OVCAR3 (cell line): ENCODE measurements around a stretch of chr2.

- RRBS = 4% methylated on average over 58 of the region's 122 CpGs
Observed at GRCh38 chr2:5691144-5692317, 653 bp upstream of the SOX11 start.

GRCh38 chr2:5726282-5726654, 34.1 kb downstream of the SOX11 start:
- RRBS = no CpG with 5 or more reads among the region's 5 CpGs

DNA sequence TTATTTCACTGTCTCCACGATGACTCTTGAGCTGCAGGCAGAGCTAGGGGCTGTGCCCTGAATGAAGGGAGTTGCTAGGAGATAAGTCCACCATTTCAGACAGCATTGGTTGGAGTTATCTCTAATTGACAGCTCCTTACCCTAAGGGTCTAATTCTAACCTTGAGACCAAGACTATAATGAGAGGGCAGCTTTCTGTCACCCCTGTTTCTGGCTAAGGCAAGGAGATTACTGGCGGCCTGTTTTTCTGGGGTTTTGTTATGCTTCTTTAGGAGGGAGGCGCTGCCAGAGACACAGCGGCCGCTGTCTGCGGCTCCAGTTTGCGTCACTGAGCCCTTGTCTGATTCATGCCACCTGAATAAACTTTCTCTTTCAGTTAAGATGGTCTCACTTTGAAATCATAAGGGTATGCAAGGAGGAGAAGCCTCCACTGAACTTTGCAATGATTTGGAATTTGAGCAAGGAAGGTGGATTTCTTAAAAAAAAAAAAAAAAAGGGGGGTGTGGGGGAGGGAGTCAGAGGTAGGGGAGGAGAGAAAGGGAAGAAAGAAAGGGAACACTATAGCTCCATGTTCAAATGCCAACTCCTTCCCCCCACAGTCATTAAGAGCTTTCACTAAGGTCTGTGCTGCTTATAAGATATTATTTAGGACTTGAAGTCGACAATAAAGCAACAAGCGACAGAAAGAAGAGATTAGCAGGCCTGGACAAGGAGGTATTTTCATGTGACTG, 381.6 kb downstream of the SOX11 start:
- RRBS = no CpG with 5 or more reads among the region's 9 CpGs

- RRBS = no CpG with 5 or more reads among the region's 7 CpGs
Observed at GRCh38 chr2:6886979-6887210, 9.3 kb downstream of the RSAD2 start.

DNA sequence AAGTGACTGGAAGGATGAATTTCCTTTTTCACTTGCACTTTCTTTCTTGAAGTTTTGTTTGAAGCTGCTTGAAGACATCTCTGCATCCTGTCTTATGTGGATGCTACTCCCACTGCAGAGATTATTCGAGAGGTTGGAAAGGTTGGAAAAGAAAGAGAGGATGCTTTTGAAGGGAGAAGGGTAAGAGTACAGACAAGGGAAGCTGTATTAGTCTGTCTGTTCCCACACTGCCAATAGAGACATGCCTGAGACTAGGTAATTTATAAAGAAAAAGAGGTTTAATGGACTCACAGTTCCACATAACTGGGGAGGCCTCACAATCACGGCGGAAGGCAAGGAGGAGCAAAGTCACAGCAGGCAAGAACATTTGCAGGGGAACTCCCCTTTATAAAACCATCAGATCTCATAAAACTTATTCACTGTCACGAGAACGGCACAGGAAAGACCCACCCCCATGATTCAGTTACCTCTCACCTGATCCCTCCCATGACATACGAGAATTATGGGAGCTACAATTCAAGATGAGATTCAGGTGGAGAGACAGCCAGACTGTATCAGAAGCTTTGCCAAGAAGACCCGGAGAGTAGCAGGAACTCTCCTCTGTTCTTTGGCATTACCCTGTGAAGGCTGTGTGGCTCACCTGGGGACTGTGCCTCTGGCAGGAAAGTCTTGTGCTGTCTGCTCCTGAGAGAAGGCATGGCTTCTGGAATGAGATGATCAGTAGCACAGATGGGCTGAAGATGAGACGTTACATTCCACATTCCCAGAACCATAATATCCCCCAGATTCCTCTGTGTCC, 3.5 kb upstream of the RNF144A start:
- RRBS = no CpG with 5 or more reads among the region's 8 CpGs

GRCh38 chr2:6957768-6958446, 40.7 kb downstream of the RNF144A start:
- RRBS = 95% methylated on average over 3 of the region's 13 CpGs

DNA sequence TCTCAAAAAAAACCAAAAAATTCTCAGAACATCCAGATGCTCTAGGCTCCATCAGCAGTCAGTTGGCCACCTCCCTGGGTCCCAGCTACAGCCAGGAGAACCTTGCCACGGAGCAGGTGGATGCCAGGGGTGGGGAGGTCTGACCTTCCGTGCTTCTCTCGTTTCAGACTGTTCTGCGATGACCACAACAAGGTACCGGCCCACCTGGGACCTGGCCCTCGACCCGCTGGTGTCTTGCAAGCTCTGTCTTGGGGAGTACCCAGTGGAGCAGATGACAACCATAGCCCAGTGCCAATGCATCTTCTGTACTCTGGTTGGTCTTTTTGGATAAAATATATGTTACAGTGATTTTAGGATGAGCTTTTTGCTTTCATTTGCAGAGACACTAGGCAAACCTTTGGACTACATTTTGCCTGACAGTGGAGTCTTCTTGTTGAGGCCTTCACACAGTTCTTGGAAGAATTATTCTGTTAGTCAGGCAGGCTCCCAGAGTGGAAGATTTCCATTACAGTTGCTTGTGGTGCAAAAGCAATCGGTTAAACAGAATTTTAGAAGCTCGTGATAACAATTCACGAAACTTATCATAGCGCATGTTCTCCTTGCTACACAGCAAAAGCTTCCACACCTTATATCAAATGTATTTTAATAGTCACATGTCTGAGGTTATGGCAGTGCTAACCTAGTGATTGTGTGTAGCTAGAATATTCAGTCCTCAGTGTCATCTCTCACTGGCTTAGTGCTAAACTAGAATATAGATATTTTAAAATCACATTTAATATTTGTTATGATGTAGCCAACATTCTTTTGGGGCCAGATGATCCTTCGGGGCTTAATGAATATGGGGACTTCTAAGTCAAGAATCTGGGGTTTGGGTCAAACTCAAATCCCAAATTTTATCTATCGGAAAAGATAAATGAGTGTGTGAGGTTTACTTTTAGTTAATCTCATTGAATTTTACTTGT, 79.8 kb downstream of the RNF144A start:
- RRBS = no CpG with 5 or more reads among the region's 13 CpGs

DNA sequence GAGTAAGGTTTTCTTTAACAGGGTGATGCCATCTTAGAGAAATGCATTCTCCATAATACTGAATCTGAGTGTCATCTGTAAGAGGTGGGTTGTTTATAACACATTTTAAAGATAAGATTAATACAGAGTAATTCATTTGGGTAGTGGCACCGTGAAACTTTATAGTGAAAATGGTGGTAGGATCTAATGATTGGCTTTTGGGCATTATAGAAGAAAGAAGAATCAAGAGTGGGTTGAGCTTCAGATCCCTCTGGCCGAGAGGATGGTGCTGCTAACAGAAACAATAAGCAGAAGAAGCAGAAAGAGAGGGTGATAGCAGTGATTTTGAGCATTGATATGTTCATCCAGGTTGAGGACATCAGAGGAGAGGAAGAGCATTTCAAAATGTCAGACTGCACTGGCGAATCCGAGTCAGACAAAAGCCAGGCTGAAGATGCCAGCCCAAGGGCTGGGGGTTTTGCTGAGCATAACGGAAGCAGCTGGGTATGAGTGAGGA, 151.0 kb downstream of the RNF144A start:
- RRBS = no CpG with 5 or more reads among the region's 5 CpGs

DNA sequence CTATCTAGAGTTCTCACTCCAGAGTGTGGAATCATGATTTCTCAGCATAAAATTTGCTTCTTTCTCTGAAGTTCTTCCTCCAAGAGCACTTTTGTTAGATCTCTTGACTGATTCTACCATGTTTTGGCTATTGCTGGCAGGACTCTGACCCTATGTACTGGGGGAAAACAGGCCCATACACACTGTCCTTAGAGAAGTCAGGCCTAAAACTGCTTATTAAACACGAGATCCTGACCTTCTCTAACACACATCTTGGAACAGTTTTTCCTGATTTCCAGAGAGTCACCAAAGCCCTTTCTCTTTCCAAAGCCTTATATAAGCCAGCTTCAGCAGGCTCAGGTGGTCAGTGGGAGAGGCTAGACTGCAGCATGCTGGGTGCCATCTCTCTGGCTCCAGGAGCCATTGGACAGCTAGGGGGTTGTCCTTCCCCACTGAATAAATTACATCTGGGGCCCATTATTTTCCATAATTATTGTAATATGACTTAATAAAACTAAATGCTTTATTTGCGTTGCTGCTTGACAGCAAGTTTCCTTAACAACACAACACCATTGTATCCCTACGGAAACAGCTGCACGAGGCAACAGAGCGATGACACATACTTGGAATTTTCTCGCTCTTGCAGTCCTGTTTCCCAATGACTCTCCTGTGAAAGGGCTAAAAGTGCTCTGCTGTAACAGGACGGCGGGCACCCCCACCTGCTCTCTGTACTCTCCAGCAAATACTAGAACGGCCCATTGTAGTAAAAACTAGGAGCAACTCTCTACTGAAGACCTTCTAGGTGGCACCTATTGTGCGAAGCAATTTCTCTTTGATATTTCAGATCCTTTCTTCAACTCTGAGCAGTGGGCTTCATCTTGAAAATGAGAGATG, 160.5 kb downstream of the RNF144A start:
- RRBS = no CpG with 5 or more reads among the region's 10 CpGs

DNA sequence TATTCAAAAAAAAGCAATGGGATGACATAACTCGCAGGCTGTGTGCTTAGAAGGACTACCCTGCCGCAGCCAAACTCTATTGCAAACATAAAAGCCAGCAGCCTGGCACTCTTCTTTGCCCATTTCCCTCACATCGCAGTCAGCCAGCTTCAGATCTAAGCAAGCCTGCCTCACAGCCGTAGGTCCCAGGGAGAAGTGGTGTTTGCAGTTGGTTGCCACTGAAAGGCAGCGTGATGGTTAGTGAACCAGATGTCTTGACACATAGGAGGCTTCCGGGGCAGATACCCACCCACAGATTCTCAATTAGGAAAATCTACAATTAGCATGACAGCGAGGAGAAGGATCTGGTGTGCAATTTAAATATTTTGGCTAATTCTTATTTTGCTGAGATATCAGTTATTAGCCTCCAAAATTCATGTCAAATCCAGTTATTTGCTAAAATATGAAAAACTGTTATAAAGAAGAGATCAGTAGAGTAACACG, 655.3 kb downstream of the RNF144A start:
- RRBS = no CpG with 5 or more reads among the region's 8 CpGs

DNA sequence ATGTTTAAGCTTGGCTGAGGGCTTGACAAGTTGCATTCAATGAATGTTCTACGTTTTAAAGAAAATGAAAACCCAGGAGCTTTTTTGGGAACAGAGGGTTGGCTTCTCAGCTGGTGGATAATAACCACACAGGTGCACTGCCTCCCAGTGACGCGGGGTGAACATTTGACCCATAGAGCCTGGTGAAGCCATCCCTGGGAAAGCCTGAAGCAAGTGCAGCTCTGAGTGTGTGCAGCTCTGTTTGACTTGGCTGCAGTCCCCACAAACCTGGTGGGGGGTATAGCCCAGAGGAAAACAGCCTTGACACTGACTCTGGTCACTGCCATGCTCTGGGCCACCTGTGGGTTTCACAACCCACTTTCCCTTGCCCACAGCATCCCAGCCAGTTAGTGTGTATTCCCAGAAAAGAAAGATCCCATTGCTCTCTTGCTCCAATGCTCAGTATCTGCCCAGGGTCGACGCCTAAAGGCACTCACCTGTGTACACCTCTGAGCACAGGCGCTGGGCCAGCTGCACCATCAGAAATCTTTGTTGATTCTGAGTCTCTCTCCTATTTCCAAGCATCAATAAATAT, 875.0 kb downstream of the RNF144A start:
- RRBS = no CpG with 5 or more reads among the region's 6 CpGs

- RRBS = 90% methylated on average over 4 of the region's 9 CpGs
Observed at GRCh38 chr2:8135223-8135731, 546.6 kb upstream of the ID2 start.

DNA sequence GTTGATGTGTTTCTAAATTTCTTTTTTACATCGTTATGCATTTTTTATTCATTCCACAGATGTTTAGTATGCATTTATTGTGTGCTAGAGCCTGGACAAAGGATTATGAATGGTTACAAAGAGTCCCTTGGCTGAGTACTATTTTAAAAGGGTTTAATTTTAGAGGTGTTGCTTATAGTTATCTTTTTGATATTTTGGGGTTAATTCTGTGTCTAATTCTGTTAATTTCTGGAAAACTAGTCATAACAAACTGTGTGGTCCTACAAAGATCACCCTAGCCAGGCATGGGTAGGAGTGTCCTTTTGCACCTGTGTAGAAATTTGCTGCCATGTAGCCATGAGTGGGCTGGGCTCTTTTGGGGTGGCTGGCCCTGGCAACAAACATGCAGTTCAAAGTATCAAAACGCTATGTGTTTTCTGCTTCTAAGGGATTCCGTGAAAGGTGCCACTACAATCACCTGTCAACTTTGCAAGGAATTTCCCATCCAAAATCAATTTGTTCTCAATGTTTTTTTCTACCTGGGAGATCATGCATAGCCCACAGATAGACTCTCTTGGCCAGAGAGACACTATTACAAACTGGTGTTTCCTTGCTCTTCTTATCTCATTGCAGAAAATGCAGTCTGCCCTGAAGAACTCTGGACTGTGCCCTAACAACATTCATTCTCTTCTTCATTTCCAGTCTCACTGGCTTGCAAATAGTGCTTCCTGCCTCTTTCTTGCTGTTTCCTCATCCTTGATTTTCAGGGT, 537.7 kb upstream of the ID2 start:
- RRBS = no CpG with 5 or more reads among the region's 3 CpGs

DNA sequence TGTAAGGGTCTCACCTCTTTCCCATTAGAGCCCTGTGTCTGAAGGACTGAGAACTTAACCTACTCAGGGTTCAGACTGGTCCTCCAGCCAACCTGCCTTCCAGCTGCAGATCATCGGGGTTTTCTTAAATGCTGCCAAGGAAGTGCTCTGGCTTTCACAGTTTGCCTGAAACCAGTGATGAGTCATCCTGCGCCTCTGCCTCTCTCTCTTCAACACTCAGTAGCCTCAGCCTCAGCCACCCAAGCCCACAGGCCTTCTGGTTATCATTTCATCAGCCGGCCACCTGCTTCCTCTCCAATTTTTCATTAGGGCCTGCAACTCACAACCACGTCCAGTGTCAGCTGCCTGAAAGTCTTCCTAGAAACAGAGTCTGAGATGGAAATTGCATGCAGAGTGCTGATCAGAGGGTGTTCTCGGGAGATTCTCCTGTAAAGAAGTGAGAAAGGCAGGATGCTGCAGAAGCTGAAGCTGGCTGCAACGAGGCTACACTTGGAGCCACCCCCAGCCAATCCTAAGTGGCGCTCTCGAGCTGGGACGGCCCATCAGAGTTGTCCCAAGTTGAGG, 379.8 kb upstream of the ID2 start:
- RRBS = no CpG with 5 or more reads among the region's 9 CpGs

- RRBS = no CpG with 5 or more reads among the region's 11 CpGs
Observed at GRCh38 chr2:8329883-8330398, 351.9 kb upstream of the ID2 start.

DNA sequence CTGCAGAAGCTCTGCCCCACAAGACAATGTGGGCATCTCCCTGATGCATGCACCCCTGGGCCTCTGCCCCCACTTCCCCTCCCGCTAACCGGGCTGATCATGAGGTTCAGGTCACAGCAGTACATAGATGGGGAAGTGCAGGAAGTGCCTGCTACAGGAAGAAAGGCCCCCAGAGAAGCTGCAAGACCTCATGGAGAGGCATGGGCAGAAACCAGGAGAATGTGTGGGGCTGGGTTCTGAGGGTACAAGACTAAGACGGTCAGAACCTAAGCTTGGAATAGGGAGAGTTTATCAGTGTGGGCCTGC, 243.3 kb upstream of the ID2 start:
- RRBS = no CpG with 5 or more reads among the region's 3 CpGs

GRCh38 chr2:8491342-8491615, 190.6 kb upstream of the ID2 start:
- RRBS = no CpG with 5 or more reads among the region's 5 CpGs

DNA sequence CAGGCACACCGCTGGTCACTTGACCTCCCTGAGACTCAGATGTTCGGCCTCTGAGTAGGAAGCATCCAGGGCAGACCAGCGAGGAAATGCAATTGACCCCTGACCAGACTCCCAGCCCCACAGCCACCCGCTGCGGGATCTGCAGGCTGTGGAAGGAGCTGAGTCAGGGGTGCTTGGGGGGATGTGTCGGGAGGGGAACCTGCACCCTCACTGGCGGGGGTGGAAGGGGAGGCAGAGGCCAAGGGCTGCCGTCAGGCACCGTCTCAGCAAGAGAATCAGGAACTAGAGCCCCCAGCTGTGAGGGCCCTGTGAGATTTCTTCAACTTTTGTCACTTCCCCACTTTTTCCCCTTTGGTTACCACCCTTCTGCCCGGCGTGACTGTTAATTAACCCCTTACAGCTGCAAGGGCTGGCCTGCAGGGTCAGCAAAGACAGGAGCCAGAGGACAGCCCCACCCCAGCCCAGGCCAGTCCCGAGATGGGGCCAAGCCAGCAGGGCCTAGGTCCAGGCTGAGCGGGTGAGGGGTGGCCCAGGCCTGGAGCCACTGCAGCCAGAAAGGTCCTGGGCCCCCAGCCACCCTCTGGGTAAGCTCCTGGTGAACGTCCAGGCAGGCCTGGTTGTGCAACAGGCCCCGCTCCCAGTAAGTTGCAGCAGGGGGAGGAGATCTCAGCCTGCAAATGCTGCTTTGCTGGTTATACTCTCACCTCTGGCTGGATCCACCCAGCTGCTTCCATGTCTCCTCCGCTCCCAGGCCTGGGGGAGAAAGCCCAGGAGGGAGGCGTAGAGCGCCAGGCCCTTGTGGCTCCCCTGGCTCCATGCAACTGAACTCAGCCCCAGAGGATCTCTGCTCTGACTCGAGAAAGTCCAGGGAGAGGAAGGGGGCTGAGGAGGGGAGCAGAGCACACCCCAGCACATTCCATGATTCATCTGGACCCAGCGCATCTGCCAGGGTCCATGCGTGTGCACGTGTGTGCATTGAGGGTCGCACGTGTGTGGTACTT, 146.9 kb upstream of the ID2 start:
- RRBS = no CpG with 5 or more reads among the region's 24 CpGs

DNA sequence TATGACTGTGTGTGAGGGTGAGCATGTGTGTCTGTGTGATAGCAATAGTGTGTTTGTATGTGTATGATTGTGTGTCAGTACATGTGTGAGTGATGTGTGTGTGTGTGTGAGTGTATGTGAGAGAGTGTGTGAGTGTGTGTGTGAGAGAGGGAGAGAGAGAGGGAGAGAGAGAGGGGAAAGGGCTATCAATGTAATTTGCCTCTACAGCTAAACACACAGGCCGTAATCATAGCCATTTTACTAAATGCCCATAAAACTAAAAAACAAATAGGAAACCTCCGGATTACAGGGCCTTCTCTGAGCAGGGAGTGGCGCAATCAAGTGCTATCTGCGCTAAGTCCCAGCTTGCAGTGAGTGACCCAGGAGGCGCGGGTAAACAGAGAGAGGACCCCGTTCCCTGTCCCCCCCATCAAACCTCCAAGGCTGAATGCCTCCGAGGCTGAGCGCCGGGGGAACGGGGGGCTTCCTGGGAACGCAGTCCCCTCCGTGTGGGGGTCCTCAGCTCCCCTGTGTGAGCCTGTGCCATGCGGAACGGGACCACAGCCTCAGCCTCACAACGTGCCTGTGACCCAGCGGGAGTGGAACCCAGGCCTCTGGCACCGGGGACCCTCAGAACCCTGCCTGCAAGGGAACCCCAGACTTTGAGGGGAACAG, 54.8 kb upstream of the ID2 start:
- RRBS = no CpG with 5 or more reads among the region's 18 CpGs

DNA sequence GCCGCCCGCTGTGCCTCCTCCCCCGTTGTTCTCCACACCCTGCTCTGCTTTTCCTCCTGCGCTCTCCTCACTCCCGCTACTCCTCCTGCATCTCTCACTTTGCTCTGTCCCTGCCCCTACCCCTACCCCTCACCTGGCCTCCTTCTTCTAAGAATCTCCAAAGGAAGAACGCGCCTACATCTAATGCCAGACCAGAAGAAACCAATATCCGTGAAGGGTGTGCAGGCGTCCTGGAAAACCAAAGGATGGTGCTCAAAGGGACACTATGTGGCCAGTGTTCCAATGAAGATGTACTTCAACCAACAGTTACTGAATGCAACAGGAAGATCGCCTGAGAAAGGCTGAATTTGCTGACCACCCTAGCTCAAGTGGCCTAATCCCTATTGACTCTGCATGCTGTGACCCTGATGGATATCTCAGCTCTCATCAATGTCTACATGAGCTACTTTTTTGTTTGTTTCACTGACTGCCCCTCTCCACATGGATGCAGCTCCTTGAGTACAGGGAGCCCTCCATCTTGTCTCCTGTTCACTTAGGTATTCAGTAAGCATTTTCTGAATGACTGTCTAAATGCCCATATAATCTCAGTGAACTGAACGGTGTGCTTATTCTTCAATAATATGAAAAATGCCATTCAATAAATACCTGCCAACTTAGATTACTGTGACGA, 51.1 kb downstream of the ID2 start:
- RRBS = no CpG with 5 or more reads among the region's 12 CpGs